Cardiac ventricle fibroblast (primary cell): ENCODE data around the gene XPNPEP3.

GRCh38 chr22:39979802-39980324 lies 14.9 kb upstream of the FAM83F start:
- RAMPAGE, long total RNA: no peak

GRCh38 chr22:40031629-40032351 lies 37.0 kb downstream of the FAM83F start:
- RAMPAGE, long total RNA: no peak

DNA sequence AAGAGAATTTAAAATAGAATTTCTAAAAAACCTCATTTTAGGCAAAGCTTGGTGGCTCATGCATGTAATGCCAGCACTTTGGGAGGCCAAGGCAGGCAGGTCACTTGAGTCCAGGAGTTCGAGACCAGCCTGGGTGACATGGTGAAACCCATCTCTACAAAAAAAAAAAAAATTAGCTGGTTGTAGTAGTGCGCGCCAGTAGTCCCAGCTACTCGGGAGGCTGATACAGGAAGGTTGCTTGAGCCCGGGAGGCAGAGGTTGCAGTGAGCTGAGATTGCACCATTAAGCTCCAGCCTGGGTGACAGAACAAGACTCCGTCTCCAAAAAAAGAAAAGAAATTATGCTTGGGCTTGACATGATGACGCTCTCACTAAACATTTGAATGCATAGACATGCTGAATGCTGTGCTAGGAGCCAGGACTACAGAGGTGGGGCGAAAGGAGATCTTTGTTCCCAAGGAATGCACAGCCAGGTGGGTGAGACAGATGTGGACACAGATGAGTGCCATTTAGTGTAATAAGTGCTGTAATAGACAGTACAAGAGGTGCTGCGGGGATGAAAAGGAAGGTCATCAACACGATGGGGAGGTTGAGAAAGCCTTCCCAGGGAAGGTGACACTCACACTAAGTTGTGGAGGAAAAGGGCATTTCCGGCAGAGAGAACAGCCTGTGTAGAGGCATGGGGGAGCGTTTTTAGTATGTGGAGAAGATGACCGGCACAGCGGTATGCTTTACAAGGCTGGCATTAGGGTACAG lies 60.1 kb downstream of the FAM83F start:
- RAMPAGE, long total RNA: no peak

- RAMPAGE, long total RNA: no peak
These were observed 48.0 kb upstream of the TNRC6B start for GRCh38 chr22:40129652-40130288.

- RAMPAGE, long total RNA: no peak
These were observed 3.5 kb downstream of the TNRC6B start for GRCh38 chr22:40181193-40181685.

DNA sequence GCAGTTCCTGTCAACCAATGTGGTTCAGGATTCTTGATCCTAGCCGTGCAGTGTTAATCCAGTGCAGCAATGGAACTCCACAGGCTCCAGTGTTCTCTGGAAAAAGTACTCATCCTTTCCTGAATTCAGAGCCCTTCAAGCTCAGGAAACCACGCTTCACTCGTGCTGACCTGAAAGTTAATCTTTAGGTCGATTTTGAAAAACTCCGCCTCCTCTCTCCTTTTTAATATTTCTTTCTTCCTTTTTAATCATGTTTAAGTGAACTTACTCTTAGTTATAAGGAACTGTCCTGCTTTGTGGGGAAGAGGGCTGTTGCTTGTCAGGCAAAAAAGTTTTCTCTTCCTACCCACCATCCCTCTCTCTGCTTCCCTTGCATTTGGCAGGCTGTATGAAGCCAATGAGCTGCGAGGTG lies 14.3 kb upstream of the ADSL start:
- RAMPAGE, long total RNA: no peak

- RAMPAGE, long total RNA: no peak
These were observed 526 bp upstream of the ADSL start for GRCh38 chr22:40345804-40346144.

DNA sequence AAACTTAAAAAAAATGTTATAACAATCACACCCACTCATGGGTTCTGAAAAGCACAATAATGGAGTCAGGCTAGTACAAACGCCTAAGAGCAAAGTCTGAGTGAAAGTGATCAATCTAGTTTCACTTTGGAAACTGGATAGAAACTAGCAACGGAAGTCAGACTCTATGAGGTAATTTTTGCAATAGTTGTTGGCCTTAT lies 117.0 kb downstream of the MRTFA start:
- RAMPAGE, long total RNA: no peak

GRCh38 chr22:40528079-40528360 lies 108.5 kb downstream of the MRTFA start:
- RAMPAGE, long total RNA: no peak

DNA sequence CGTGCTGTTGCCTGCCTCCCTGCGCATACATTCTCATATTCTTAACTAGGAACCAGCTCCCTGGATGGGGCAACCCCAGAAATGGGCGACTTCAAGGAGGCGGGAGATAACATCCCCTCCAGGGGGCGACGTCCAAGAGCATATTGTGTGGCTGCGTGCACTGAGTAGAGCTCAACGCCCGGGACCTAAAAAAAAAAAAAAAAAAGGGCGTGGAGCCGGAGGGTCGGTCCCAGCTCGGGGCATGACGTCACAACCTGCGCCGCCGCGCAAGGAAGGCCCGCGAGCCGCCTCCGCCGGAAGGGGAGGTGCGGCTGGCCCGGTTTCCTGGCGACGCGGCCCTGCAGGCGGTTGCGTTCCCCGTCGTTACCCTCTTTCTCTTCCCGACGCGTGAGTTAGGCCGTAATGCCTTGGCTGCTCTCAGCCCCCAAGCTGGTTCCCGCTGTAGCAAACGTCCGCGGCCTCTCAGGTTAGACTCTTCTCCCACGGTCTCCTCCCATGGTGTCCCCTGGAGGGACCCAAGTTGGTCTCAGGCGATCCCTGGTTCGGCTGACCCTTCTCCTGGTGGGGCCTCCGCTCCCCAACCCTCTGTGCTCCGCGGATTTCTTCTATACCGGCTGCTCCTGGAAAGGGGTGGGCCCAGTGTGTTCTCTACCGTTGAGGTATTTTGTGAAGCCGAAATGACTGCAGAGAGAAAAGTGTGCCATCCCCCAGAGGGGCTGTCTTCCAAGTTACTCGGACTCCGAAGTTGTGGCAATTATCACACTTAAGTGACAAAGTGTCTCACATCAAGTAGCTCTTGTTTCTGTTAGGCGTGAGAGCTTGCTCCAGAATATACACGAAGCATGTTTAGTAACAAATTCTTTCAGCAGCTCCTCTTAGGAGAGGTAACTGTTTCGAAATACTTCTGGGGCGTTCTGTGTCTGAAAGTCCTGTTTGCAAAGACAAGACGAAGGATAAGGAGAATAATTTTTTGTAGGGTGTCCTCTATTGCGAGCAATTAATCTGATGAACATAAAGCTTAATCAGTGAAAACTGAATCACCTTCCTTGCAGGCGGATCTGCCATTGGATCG lies at the start of gene XPNPEP3:
Gene XPNPEP3 (plus strand): TSS at position 369 of the 1,072 bp plus-strand sequence.
- RAMPAGE, long total RNA: start-site peak on the plus strand centred at position 327 of the sequence, 68 bp wide, 126 and 20 reads in 2 replicates

DNA sequence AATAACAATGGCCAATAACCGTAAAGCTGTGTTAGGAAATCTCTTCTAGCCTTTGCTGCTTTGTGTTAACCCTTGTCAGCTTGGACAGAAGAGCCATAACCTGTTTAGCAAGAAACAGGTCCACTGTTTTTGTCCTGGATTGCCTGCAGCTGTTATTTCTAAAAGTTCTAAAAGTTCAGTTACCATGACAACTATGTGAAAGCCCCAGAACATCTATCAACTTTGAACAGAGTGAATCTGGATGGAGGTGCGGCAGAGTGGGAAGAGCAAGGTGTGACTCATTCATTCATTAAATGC lies 50.5 kb downstream of the RBX1 start:
- RAMPAGE, long total RNA: no peak

- RAMPAGE, long total RNA: no peak
These were observed 35.8 kb upstream of the L3MBTL2 start for GRCh38 chr22:41169212-41169739.

DNA sequence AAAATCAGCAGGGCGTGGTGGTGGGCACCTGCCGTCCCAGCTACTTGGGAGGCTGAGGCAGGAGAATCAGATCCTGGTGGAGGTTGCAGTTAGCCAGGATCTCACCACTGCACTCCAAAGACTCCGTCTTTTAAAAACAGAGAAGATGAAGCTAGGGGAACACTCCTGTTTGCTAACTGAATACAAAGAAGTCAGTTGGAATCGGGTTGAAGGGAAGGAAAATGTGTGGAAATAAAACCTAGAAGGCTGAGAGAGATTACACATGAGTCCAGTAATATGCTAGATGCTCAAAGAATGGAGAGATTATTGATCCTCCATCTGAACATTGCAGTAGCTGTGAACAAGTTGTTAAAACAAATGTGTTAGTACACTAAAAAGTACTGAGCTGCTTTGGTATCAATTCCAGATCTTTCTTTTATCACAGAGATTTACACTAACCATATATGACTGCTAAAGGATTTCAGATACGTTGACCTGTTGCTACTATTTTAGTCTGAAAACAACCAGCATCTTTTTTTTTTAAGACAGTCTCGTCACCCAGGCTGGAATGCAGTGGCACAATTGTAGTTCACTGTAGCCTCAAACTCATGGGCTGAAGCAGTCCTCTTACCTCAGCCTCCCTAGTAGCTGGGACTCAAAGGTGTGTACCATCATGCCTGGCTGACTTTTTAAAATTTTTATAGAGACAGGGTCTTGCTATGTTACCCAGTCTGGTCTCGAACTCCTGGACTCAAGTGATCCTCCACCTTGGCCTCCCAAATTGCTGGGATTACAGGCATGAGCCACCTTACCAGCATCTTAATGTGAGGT lies 24.3 kb upstream of the L3MBTL2 start:
- RAMPAGE, long total RNA: no peak

GRCh38 chr22:41261521-41262138 lies 20.9 kb upstream of the CHADL start:
- RAMPAGE, long total RNA: no peak

GRCh38 chr22:41375017-41375437 lies 6.7 kb upstream of the TEF start:
- RAMPAGE, long total RNA: no peak

DNA sequence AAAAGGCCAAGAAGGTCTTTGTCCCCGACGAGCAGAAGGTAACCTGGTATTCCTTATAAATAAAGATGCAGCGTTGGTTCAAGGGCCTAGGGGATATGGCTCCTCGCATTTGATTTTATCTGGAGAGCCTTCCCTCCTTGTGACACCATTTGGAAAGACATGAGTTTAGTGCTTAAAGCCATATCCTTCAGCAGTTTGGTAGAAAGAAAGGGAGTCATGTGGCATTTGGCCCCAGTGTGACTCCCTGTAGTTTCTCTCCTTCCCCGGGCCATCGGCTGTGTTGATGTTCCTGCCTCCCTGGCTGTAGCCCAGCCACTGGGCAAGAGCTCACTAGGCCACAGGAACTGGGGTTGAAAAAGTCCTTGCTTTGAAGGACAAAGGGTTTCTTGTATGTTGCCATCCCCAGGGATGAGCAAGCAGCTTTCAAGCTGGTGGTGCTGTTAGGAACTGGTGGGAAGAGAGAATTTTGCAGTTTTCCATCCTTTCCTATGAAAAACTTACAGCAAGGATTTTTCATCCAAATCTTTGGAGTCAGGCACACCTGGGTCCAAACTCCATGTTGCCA lies 12.6 kb downstream of the TEF start:
- RAMPAGE, long total RNA: no peak

- RAMPAGE, long total RNA: no peak
These were observed 1.8 kb upstream of the TOB2 start for GRCh38 chr22:41448235-41448978.

DNA sequence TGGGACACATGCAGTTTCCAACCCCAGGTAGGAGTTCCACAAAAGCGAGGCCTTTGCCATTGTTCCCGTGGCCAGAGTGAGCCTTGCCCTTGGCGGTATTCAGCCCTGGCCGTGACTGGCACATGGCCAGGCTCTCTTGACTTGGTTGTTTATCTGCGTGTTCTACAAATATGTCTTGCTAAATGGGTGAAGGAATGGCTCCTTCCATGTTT lies 20.1 kb downstream of the POLR3H start:
- RAMPAGE, long total RNA: no peak

- RAMPAGE, long total RNA: no peak
These were observed 777 bp downstream of the CSDC2 start for GRCh38 chr22:41561291-41562283.

GRCh38 chr22:41597866-41598428 lies 8.3 kb upstream of the PMM1 start:
- RAMPAGE, long total RNA: no peak